SK-N-MC (cell line): Measurements from ENCODE around the genes SMLR1, ENPP3 and ENPP1.

- RRBS = no CpG with 5 or more reads among the region's 8 CpGs
Measured at GRCh38 chr6:128302914-128303547, 217.4 kb downstream of the PTPRK start.

- RRBS = no CpG with 5 or more reads among the region's 1 CpG
Measured at GRCh38 chr6:128655881-128656322, 135.5 kb upstream of the PTPRK start.

DNA sequence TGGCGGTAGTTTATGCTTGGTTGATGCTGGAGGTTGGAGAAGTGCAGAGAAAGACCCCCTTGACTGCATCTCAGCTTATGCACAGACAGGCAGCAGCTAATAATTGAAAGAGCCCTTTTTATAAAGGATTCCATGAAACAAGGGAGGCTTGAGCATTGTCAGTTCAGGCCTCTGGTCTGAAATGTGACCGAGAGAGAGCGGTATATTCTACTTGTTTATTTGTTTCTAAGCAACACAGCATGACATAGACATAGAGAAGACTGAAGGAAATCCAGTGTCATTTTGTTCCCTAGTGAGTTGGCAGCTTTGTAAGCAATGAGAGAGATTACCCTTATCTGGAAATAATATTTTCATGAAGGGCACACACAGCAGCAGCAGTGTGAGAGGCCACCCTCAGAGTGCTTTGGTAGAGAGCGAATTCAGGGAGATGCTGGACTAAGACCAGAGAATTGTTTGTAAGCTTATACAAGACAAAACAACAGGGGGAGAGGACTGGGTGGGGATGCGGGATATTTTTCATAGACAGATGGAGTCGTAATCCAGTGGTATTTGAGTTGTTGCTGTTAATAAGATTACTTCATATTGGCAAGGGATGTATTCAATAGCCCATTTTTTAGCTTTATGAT is 34.6 kb upstream of the LAMA2 start:
- RRBS = no CpG with 5 or more reads among the region's 6 CpGs

GRCh38 chr6:128929238-128929726 is 46.3 kb downstream of the LAMA2 start:
- RRBS = no CpG with 5 or more reads among the region's 16 CpGs

- RRBS = no CpG with 5 or more reads among the region's 4 CpGs
Measured at GRCh38 chr6:129232550-129233187, 349.7 kb downstream of the LAMA2 start.

DNA sequence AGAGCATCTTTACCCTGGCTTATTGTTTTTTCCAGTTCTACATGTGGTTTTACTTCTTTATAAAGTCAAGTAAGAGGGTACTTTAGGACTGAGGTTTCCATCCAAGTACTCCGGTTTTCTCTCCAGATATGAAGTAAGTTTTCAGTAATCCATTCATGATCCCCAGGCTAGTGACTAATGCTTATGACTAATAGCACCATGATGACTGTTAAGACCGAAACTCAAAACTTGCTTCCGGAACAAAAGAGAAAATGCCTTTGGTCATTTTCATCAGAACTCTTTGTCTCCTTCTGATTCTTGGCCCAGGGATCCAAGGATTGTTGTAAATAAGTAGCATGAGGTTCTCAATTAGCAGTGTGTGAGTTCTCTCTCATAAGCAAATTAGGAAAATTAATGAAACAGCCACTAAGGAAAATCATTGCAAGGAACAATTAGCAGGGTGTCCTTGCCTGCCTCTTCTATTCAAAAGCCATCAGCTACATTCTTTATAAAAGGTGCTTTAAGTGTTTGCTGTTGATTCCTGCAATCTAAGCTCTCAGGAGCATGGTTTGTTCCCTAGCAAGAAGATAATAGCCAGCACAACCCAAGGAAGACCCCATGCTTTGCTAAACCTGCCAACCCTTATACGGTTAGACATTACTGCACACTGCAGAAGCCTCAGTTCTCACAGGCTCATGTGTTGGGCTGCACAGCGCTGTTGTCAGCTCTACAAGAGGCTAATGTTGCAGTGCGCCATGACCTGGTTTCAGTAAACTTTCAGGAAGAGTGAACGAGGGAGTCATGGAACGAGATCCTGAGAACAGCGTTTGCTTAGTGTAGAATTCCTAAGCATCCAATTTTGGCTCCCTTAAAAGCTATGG is 218.8 kb downstream of the ARHGAP18 start:
- RRBS = 28% methylated on average over 3 of the region's 9 CpGs

GRCh38 chr6:129646575-129647111 is 63.3 kb downstream of the ARHGAP18 start:
- RRBS = no CpG with 5 or more reads among the region's 5 CpGs

GRCh38 chr6:130018744-130019284 is 433 bp downstream of the L3MBTL3 start:
- RRBS = under 1% methylated on average over 17 of the region's 44 CpGs

- RRBS = under 1% methylated on average over 34 of the region's 65 CpGs
Measured at GRCh38 chr6:130019285-130019742, 933 bp downstream of the L3MBTL3 start.

GRCh38 chr6:130019743-130019902 is 1.2 kb downstream of the L3MBTL3 start:
- RRBS = under 1% methylated on average over 11 of the region's 23 CpGs

DNA sequence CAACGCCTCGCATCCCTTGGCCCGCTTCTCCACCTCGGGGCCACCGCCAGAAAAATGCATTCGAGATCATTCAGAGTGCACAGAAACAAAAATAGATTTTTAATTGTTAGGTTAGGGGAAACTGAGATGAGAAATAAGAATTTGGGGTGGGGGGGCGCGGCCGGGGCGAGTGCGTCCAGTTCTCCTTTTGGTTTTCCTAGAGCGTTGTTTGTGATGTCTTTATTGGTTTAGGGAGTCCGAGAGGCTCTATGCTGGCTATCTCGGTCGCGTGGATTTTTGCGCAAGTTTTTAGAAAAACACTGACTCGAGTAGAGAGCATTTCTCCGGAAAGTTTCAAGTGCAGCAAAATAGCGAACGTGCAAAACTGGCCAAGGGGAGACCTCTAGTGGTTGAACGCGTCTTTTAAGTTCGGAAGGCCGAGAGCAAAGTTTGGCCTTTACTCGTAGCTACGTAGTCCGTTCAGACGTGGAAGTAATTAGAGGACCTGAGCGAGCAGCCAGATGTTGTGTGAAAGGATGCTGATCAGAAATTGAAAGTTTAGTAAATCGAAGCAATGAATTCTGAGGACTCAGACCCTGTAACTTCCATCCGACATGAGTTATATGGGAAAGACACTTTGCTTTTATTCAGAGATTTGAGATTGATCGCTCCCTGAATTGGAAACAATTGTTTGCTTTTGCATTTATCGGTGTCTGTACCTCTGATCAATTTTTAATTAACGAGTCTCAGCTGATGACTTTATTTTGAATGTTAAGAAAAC is 2.6 kb downstream of the L3MBTL3 start:
- RRBS = no CpG with 5 or more reads among the region's 35 CpGs

GRCh38 chr6:130183602-130184450 is 38.9 kb downstream of the SAMD3 start:
- RRBS = no CpG with 5 or more reads among the region's 4 CpGs

GRCh38 chr6:130827055-130827615 is at the start of gene SMLR1:
TSS of gene SMLR1 (plus strand) at chr6:130827406.
- RRBS = no CpG with 5 or more reads among the region's 4 CpGs

DNA sequence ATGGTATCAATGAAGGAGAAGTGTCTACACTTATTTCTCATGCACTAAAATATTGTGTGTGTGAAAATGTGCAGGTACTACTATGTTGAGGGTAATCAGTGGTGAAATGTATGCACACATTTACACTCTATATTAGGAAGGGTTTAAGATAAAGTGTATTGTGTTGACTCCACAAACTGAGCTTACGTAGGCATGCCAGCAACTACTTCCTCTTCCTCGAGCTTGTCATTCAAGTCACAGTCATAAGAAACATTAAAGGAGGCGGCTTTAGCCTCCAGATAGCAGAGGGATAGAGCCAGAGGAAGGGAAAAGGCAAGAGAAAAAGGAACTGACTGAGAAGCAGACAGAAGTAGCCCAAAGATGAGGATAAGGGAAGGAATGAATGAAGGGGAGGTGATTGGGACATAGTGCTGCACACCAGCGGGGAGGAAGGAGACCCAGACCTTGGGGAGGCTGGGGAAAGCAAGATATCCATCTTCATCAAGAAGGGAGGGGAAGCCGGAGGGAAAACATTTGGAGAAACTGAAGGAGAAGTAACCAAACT is 55.2 kb downstream of the SMLR1 start:
- RRBS = no CpG with 5 or more reads among the region's 5 CpGs

- RRBS = no CpG with 5 or more reads among the region's 1 CpG
Measured at GRCh38 chr6:131013323-131013841, 49.7 kb downstream of the EPB41L2 start.

GRCh38 chr6:131063333-131063643 is 243 bp upstream of the EPB41L2 start:
- RRBS = 1% methylated on average over 19 of the region's 29 CpGs

- RRBS = no CpG with 5 or more reads among the region's 5 CpGs
Measured at GRCh38 chr6:131510041-131510685, 62.9 kb upstream of the ARG1 start.

DNA sequence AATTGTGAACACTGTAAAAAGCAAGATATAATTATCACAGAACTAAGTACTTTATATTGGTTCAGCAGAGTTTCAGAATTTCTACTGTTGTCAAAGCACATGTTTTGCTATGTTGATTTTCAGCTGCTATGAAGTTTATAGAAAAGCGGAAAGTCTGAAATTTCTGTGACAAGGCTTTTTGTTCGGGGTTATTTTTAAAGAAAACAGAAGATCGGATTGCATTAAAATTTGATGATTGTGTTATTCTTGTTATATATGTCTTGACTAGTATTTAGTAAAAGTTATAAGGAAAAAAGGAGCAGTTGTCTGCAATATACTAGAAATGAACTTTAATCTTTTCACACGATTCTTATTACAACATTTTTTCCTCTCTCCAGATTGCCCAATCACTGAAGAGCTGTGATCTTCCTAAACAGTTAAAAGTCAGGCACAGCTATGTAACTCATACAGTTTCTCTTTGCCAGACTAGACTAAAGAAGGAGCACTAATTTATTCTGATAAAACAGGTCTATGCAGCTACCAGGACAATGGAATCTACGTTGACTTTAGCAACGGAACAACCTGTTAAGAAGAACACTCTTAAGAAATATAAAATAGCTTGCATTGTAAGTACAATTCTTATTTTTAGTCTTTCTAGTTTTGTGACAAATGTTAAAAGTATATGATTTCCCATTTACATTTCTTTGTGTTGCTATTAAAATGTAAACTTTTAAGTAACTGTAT is at the start of gene ENPP3:
Gene ENPP3, plus strand, starts transcription at position 445 of the 723 bp plus-strand sequence.
- RRBS = no CpG with 5 or more reads among the region's 6 CpGs

DNA sequence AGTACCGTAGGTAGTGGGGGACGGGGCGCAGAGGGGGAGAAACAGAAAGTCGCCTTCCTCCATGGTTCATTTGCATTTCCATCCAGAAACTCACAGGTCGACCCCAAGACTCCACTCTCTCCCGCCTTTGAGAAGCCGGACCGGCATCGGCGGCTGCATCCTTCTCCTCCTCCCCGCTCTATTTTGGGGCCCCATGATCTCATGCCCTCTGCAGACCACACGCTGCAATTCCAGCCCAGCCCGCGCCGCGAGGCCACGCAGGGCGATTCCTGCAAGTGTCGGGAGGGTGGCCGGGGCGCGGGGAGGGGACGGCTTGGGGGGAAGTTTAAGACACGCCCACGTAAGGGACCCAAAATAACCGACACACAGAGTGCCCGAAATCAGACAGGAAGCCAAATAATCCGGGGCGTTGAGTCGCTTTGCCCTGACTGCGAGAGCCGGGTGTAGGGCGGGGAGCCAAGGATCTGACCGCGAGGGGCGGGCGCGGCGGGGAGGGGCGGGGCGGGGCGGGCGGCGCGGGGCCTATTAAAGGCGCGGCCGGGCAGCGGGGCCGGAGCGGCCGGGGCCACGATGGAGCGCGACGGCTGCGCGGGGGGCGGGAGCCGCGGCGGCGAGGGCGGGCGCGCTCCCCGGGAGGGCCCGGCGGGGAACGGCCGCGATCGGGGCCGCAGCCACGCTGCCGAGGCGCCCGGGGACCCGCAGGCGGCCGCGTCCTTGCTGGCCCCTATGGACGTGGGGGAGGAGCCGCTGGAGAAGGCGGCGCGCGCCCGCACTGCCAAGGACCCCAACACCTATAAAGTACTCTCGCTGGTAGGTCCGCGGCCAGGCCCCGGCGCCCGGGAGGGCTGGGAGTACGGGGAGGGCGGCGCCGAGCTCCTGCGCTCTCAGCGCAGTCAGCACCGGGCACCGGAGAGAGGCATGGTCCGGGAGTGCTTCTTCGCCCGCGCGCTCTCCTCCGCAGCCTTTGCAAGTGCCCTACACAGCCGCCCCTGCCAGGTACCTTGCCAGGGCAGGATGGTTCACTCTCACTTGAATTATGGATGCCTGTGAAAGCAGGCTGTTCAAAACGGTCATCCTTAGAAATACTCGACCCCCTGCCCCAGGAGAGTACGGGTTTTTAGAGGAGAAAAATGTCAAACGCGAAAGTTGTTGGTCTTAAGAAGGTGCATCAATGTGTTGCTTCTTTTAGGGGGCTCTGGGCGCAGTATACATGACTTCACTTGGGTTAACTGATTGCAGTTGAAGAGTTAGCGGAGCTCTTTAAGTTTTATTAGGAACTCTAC is at the start of gene ENPP1:
Gene ENPP1, plus strand, starts transcription at position 555 of the 1,283 bp plus-strand sequence.
- RRBS = 2% methylated on average over 52 of the region's 117 CpGs